Hematopoietic multipotent progenitor cell (in vitro differentiated cells): ENCODE measurements around a stretch of chr2.

- CAGE, long polyA plus RNA: no peak
These were observed 196.7 kb upstream of the SPHKAP start for GRCh38 chr2:228378181-228378659.

- CAGE, long polyA plus RNA: no peak
These were observed 235.6 kb downstream of the PID1 start for GRCh38 chr2:229035331-229035944.

- CAGE, long polyA plus RNA: no peak
These were observed 166.5 kb downstream of the PID1 start for GRCh38 chr2:229104531-229105061.

- CAGE, long polyA plus RNA: no peak
These were observed 145.4 kb downstream of the PID1 start for GRCh38 chr2:229125642-229126146.

- CAGE, long polyA plus RNA: no peak
These were observed 10.1 kb downstream of the PID1 start for GRCh38 chr2:229261001-229261371.

DNA sequence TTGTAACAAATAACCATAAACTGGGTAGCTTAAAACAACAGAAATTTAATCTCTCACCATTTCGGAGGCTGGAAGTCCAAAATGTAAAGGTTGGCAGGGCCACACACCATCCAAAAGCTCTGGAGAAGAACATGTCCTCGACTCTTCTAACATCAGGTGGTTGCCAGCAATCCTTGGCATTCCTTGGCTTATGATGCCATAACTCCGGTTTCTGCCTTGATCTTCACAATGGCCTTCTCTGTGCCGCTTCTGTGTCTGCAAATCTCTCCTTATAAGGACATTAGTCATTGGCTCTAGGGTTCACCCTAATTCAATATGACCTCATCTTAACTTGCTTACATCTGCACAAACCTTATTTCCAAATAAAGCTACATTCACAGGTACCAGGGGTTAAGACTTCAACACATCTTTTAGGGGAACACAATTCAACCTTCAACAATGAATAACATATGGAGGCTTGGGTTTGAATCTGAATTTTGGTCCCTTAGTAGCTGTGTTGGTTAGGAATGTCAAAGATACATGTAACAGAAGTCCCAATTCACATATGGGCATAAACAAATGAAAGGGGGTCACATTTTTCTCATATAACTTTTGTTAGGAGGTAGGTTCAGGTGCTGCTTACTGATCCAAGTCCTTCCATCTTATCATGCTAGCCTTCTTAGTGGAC, 8.3 kb downstream of the PID1 start:
- CAGE, long polyA plus RNA: no peak

DNA sequence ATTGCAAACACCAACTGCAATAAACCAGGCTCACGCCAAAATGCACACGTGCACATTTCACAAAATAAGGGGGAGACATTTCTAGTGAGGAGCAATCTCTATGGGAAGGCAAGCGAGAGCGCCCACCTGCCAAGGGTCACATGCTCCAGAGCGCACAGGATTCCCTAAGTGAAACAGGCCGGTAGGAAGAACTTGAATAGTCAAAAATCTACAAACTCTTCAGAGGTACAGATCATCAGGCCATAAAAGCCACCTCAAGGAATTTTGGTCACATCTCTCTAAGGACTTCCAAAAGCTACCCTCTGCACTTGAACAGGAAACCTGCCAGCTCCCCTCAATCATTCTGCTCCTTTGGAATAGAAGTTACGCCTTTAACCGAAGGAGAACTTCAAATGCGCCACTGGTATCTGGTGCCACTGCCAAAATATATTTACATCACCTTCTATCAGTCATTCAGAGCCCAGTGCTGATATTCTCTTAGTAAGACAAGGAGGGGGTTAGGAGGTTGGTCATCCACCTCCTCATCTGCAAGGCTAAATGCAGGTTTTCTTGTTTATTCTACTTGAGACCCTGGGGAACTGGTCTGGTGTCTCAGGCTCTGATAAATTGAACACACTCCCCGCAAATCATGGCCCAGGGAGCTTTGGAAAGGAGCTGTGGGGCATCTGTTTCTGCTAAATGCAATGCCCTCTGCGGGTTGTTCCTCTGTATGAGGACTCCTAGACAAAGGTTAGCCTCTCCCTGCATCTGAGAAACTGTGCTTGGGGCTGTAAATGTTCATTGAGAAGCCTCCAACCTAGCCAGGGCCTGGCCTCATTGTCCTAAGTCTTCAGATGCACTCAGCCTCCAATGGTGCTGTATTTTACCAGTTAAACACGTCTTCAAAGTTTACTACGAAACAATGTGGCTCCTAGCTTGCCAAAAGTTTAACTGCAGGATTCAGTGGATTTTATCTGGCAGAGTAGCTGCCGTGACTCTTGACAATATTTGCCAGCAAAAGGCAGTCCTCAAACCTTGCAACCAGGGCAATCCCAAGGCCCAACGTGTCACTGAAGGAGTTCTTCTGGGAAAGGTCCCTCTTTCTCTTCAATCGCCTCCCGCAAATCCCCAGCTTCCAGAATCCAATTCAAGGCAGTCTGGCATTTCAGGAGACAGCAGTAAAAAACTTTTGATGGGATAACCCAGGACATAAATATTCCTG, 1.4 kb downstream of the PID1 start:
- CAGE, long polyA plus RNA: no peak

DNA sequence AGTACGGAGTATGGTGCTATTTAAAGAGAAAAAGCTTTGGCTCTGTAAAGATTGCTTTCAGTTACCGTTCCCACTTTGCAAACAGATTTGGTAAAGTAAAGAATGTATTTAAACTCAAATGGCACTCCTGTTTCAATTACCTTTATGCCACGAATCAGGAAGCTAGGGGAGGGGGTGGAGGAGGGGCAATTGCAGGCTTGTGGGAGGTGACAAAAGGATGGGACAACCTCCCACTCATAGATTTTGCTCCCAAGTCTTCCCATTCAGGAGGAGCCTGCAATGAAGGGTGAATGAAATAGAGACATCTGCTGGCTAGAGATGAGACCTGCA, 2.5 kb upstream of the PID1 start:
- CAGE, long polyA plus RNA: no peak

- CAGE, long polyA plus RNA: no peak
These were observed 141.3 kb downstream of the DNER start for GRCh38 chr2:229573053-229573543.

DNA sequence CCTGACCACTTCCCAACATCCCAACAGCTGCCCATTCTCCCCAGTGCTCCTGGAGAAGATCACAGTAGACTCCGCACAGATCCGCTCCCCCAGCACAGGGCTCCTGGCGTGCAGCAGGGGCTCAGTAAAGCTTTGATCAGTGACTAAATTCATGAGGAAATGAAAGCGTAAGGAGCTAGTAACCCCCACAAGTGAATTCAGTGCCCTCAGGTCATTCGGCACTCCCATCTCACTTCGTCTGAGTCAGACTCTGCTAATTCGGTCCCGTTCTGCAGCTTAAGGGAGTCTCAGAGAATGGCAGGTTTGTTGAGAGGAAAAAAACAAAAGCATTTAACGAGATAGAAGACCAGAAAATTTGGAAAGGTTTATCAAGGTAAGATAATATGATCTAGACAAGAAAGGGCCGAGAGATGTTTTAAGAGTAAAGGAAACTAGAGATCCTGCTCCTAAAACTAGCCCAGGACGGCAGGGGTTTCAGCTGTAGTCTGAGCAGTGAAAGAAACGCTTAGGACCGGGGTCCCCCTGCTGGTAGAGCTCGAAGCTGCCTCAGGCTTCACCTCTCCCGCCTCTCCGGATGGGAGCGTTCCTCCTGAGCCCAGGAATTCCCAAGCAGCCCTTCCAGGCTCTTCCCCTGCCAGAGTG, 127.5 kb downstream of the DNER start:
- CAGE, long polyA plus RNA: no peak

DNA sequence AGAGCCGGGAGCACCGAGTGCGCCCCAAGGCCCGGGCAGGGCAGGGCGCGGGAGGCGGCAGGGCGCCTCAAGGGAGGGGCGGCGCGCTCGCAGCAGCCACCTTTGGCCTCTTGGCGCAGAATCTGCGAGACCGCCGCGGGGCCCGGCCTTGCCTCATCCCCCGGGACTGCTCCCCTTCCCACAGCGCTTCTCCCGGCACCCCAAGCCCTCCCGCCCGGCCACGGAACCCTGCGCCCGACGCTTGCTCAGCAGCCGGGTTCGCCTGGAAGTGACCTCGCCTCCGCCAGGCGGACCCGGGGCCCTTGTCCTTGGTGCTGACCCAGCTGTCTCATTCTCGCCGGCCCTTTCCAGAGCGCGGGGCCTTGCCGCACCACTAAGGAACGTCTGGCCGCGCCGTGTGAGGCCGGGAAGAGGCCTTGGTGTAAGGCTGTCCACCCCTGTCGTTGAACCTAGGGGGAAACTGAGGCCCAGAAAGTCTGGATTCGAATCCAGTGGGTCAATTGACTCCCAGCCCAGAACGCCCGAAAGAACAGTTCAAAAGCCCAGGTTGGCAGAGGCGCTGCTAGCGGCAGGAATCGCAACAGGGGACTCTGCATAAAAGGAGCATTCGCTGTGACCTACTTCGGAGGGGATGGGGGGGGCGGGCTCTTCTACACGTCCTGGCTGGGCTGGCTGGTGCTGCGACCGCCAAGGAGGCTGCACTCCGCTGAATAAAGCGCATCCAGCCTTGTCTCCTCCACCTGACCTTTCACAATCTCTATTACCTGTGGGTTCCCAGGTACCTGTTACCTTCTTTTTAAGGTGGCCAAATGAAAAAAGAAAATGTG, 718 bp upstream of the DNER start:
- CAGE, long polyA plus RNA: no peak

- CAGE, long polyA plus RNA: no peak
These were observed 78.6 kb upstream of the DNER start for GRCh38 chr2:229792984-229793266.

DNA sequence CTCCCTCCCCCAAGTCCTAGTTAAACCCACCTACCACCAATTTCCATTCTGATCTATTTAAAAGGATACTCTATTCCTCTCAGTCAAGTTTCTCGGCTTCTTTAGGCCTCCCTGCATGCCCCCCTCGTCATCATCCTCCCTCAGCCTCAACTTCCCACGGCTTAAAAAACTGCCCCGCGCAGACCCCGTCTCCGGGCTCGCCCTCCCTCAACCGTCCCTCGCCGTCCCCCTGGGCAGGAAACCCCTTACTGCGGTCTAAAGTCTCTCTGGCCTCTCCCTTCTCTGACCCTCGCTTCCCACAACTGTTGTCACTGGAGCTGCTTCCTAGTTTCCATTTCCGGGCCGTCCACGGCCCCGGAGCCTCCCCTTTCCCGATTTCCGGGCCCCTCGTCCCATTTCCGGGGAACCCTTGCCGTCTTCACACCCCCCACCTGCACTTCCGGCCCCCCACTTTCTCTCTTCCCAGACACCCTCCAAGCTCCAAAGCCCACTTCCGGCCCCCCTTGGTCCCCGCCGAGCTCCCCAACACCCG, 721 bp downstream of the TRIP12 start:
- CAGE, long polyA plus RNA: no peak

DNA sequence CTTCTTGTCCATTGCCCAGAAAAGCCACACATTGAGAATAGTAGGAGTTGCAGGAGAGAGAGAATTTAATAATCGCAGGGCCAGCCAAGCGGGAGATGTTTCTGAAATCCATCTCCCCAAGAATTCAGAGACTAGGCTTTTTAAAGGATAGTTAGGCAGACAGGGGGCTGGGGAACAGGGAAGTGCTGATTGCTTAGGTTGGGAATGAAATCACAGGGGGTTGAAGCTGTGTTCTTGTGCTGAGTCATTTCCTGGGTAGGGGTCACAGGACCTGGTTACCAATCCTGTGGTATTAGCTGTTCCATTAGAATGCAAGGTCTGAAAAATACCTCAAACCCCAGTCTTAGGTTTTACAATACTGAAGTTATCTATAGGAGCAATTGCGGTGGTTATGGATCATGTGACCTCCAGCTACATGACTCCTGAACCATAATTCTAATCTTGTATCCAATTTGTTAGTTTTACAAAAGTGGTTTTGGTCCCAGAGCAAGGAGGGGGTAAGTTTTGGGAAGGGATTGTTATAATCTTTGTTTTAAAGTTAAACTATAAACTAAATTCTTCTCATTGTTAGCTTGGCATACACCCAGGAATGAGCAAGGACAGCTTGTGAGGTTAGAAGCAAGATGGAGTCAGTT, 4.6 kb downstream of the SP140 start:
- CAGE, long polyA plus RNA: no peak

GRCh38 chr2:230411000-230411401, 5.0 kb upstream of the SP100 start:
- CAGE, long polyA plus RNA: no peak

- CAGE, long polyA plus RNA: no peak
These were observed 33.4 kb downstream of the SP100 start for GRCh38 chr2:230449304-230449905.

DNA sequence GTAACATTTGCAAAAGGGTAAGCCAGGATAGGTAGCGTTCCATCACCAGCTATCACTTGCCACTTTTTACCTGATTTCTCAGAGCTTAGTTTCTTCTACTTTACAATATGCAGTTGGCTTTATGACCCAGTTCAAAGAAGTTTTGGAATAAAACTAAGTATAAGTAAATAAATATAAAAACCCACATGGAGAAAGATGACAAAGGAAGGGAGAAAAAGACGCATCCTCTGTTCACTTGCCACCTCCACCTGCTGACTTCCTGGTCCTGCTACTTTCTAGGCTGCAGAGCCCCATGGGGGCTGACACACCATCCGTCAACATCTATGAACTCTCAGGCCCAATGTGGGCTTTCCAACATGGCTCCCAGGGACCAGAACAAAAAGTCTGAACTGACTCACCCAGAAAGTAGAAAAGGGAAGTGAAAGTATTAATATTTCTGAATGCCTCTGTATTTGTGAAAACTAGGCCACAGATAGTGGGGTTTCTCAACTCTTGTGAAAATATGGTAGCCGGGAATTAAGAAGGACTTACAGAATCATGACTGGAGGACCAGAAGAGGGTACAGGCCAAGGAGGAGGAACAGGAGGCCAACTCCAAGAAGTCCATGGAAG, 123.2 kb upstream of the CAB39 start:
- CAGE, long polyA plus RNA: no peak

DNA sequence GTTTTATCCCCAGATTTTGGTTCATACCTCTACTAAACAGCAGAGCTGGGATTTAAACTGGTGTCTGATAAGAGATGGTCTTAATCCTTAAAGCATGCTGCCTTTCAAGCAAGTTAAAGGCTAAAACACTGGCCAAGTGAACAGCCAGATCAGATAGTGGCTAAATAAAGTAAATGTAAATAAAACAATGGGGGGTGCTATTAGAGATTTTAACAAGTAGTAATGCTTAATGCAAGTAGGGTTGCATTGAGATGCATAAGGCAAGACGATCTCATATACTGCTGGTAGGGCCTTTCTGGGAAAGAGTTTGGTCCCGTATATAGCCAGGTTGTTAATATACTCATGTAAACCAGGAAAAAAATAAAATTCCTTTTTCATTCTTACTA, 18.4 kb downstream of the CAB39 start:
- CAGE, long polyA plus RNA: no peak

DNA sequence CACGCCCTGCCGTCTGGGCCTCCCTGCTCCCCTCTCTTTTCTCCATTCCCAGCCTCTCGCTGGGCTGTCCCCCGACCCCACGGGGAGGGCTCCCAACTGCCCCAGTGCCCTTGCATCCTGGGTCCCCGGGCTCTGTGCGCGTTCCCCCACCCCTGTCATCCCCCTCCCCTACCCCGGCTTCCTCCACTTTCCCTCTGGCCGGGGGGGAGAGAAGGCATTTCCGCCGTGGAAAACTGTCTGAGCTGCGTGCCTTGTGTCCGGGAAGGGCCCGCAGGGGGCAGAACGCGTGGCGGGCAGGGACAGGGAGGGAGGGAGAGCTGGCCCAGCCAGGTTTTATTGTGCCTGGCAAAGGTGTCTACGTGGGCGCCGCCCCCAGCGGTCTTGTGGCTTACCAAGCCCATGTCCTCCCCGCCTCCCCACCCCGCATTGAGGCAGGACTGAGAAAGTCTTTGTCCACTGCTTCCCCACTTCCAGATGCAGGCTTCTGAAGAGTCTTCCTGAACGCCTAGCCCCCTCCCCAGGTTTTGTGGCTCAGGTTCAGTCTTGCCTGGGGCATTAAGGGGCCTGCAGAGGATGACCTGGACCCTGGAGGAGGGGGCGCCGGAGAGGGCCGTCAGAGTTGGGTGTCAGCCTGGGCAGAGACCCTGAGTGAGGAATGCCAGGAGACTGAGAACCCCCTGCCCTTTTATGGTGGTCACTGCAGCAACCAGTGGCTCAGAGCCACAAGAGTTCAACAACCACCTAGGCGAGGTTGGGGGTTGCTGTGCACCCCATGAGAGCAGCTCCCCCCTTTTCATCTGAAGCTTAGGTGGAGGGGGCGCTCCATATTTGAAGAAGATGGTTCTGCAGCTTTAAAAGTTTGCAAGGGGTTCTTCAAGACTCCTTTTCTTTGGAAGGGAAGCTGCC, 1.3 kb downstream of the ITM2C start:
- CAGE, long polyA plus RNA: no peak

DNA sequence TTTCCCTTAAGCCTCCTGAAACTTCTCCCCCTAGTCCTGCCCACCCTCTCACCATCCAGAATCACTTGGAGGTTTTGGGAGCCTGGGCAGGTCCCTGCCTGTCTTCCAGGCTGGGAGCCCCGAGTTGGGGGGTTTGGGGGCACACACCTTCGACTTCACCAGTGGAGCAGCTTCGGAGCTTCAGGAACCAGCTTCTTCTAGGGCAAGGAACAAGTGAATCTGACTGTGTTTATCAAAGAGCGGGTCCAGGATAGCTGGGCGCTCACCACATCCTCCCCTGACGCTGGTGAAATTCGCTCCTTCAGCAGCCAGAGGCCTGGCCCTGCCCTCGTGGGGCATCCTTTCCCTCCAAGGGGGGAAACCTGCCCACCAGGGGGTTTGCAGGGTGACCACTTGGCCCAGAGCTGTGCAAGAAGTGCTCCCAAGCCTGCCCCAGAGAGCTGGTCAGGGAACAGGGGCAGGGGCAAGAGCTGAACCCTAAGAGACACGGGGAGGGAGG, 2.5 kb upstream of the GPR55 start:
- CAGE, long polyA plus RNA: no peak